ENCODE results near the genes ANKDD1B and F2R.

GRCh38 chr5:75357609-75358259 lies 20.7 kb downstream of the HMGCR start:
- PRO-cap, result no peak

DNA sequence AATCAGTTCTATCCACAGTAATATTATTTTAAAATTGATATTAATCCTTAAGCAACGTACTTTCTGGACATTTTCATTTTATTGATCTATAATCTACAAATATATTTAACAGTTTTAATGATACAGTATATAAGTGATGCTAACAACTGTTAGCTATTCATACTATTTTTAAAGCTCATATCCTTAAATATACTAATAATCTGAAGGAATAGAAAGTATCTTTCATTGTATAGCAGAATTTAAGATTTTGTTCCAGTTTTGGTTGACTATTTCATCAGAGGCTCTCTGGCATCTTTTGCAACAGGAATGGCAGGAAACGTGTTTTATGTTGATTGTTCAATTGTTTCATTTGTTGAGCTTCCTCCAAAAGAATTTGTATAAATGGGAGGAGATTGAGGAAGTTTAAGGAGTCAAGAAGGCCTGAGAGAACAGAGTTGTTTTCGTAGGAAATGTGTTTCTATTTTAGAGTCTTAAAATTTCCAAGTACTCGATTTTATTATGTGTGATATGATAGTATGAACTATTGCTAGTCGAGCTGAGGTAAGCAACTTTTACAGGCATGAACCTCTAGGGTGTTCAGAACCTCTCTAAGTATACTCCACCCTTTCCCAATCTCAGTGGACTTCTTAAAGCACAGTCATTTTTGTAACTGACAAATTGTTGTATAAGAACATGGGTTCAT lies 47.4 kb upstream of the CERT1 start:
- PRO-cap, result no peak

DNA sequence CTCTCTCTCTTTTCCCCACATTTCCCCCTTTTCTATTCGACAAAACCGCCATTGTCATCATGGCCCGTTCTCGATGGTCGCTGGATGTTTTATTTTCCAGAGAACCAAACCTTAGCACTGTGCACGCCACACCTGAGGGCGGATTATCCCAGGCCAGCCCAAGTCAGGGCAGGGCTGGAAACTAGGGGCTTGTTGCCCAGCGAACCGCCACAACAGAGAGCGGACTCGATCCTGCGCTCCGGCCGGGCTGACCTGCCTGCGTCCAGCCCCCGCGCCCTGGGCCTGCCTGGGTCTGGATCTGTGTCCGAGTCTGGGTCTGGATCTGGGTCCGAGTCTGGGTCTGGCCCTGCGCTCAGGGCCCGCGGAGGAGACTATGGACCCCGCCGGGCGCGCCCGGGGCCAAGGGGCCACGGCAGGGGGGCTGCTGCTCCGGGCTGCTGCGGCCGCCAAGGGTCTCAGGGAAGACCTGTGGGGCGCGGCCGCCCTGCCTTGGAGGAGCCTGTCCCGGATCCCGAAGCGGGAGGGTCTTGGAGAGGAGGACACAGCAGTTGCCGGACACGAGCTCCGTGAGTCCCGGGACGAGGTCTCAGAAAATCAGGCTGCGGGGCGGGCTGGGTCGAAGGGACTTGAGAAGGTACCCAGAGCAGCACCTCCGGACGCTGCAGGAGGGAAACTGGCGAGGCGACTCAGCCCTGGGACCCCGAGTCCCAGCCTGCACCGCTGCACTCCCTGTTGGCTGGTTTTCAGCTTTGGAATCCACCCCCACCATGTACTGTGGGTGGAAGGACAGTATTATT lies at the start of gene ANKDD1B:
Gene ANKDD1B, plus strand, starts transcription at position 192 of the 797 bp plus-strand sequence.
- PRO-cap, result unidirectional peak, minus-strand start at position 665 of the sequence

- PRO-cap, result unidirectional peak, minus-strand start at chr5:76136479
Observed at GRCh38 chr5:76136340-76136609, 53.1 kb downstream of the SV2C start.

GRCh38 chr5:76461425-76461908 lies 58.4 kb downstream of the IQGAP2 start:
- PRO-cap, result no peak

- PRO-cap, result bidirectional peak, plus-strand start at chr5:76716135, minus-strand start at chr5:76716055; bidirectional peak, plus-strand start at chr5:76716598, minus-strand start at chr5:76716351
Observed at GRCh38 chr5:76715526-76716516, at the start of gene F2R. TSS of gene F2R (plus strand) at chr5:76716126.

GRCh38 chr5:77076801-77078009 lies 9.9 kb downstream of the ZBED3 start:
- PRO-cap, result unidirectional peak, minus-strand start at chr5:77077697

GRCh38 chr5:77085914-77086225 lies 1.2 kb downstream of the ZBED3 start:
- PRO-cap, result no peak

DNA sequence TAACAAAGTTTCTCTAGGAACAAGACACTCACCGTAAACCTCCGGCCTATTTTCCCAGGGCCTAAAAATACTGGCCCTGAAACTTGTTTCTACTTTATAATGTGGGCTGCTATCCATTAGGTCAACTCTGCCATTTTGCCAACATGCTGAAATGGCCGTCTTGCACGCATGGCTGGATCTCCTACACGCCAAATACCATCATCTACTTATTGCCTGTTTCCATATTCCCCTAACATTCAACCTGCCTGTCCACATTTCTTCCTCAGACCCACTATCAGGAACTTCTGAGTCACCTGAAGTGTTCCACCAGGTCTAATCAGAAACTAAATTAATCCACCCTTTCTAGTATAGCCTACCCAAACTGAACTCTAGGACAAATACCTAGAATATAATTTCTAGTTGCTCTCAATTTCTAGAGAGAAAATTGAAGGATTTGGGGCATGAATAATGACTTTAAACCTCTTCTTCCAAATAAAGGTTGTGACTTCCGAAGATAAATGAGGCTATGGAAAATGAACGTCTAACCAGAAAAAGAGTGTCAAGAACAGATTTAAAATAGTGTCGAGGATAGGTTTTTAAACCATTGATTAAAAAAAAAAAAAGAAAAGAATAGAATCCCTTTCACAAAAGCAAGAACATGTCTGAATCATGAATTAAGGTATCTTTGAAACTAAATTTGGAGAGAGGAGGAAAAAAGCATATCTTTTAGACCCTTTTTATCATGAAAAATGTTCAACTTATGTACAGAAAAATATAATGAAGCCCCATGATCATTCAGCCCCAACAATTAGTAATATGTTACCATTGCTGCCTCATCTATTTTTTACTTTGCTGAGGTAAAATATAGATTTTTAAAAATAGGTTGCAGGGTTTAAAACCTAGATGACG lies 4.4 kb downstream of the TBCA start:
- PRO-cap, result no peak

DNA sequence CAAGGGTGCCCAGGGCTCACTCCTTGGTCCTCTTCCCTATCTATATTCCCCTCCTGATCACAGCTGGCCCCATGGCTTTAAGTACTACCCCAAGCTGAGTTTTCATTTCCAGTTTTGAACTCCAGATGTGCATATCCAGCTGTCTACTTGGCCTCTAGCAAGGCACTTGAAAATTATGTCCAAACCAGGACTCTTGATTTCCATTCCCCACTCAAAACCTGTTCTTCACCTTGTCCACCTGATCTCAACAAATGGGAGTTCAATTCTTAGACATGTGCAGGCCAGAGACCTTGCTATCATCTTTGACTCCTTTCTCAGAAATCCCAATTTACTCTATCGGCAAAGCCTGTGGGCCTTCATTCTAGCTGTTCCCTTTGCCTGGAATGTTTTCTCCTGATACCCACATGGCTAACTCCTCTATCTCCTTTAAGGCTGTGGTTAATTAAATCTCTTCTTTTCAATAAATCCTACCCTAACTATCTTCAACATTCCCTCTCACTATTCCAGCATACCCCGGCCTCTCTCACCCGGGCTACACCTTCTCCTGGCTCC lies 136.5 kb downstream of the SCAMP1 start:
- PRO-cap, result no peak

- PRO-cap, result unidirectional peak, plus-strand start at chr5:78511411
Observed at GRCh38 chr5:78510976-78512147, 137.2 kb downstream of the LHFPL2 start.

GRCh38 chr5:78530392-78530947 lies 118.1 kb downstream of the LHFPL2 start:
- PRO-cap, result no peak

- PRO-cap, result unidirectional peak, plus-strand start at chr5:78699781
Observed at GRCh38 chr5:78699462-78700269, 51.1 kb upstream of the LHFPL2 start.

- PRO-cap, result no peak
Observed at GRCh38 chr5:79075729-79076470, 6.3 kb downstream of the BHMT2 start.

DNA sequence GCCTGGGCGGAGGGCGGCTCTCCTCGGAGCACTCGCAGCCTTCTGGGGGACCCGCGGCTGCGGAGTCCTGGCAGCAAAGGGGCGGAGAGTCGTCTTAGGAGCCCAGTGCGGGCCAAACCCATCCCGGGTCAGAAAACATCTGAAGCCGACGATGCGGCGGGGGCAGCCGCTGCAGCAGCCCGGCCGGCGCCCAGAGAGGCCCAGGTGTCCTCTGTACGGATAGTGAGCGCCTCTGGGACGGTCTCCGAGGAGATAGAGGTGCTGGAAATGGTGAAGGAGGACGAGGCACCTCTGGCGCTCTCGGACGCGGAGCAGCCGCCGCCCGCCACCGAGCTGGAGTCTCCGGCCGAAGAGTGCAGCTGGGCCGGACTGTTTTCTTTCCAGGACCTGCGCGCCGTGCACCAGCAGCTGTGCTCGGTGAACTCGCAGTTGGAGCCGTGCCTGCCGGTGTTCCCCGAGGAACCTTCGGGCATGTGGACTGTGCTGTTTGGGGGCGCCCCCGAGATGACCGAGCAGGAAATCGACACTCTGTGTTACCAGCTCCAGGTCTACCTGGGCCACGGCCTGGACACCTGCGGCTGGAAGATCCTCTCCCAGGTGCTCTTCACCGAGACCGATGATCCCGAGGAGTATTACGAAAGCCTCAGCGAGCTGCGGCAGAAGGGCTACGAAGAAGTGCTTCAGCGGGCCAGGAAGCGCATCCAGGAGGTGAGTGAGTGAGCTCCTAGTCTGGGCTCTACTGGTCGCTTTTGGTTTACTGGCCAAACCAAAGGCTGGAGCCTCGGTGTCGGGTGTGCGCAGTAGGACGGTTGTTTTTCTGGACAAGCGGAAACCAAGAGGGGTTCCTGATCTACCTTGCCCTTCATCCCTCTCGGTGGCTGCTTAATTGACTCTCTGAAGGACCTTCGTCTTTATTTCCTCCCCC lies 1.3 kb downstream of the JMY start:
- PRO-cap, result bidirectional peak, plus-strand start at position 145 of the sequence, minus-strand start at position 44 of the sequence; bidirectional peak, plus-strand start at position 531 of the sequence, minus-strand start at position 431 of the sequence; bidirectional peak, plus-strand start at position 698 of the sequence, minus-strand start at position 618 of the sequence; bidirectional peak, plus-strand start at position 789 of the sequence, minus-strand start at position 751 of the sequence

- PRO-cap, result no peak
Observed at GRCh38 chr5:79481647-79482107, 32.3 kb downstream of the HOMER1 start.

DNA sequence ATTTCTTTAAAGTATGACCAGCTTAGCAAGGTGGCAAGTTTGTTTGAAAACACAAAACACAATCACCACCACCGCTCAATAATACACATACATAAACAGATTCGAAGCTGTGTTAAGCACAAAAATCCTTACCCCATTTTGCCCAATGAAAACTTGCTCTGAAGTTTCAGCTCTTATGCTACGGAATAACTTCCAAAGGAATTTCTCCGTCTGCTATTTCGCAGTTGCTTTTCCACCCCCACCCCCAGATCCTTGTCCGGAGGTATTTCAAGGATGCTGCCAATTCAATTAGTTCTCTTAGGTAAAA lies 1.3 kb downstream of the HOMER1 start:
- PRO-cap, result no peak

DNA sequence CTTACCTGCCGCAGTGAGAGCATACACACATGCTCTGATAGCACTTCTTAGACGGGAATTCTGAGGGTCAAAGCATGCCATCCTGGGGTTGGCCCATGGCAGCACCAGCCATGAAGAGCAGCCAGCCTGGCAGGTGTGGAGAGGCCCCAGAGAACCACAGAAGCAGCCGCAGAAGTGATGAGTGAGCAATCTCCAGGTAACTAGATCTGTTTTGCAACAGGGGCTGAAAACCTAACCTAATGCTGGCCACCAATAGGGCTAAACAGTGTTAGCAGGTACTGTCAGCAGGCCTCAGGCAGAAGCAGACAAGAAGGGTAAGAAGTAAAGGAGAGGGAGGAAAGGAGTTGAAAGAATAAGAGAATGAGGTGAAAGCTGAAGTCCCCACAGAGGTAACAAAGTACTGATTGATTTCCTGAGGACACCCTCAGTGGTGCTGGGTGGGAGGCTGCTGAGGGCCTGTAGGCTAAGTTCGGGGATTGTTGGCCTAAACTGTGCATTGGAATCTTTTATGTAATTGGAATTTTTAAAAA lies 33.6 kb upstream of the HOMER1 start:
- PRO-cap, result no peak

- PRO-cap, result no peak
Observed at GRCh38 chr5:79754833-79755388, 65.3 kb downstream of the CMYA5 start.

GRCh38 chr5:80078846-80079416 lies 43.8 kb downstream of the THBS4 start:
- PRO-cap, result no peak